HT-29 (cell line): ENCODE measurements around a stretch of chr9.

GRCh38 chr9:121364043-121364583, 5.9 kb downstream of the STOM start:
- RAMPAGE, long total RNA: no peak

- RAMPAGE, long total RNA: no peak
Measured at GRCh38 chr9:121566394-121567355, 67.0 kb upstream of the GGTA1 start.

- RAMPAGE, long total RNA: no peak
Measured at GRCh38 chr9:121568364-121568724, 68.7 kb upstream of the GGTA1 start.

DNA sequence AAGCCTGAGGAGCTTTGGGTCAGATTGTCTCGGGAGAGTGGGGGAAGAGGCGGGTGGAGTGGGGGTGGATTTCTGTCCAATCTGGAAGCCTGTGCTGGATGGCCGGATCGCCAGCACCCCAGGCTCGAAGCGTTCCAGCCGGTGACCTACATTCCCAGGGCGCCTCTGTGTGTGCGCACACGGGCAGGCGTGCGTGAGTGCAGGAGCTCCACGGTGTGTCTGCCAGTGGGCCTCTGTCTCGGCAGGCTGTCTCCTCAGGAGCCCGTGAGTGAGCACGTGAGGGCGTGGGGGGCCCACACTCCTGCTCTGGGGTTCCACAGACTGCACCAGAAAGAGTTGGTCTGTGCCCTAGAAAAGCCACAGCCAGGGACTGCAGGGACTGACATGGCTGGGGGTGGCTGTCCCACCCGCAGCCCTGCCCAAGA, 74.2 kb upstream of the DAB2IP start:
- RAMPAGE, long total RNA: no peak

DNA sequence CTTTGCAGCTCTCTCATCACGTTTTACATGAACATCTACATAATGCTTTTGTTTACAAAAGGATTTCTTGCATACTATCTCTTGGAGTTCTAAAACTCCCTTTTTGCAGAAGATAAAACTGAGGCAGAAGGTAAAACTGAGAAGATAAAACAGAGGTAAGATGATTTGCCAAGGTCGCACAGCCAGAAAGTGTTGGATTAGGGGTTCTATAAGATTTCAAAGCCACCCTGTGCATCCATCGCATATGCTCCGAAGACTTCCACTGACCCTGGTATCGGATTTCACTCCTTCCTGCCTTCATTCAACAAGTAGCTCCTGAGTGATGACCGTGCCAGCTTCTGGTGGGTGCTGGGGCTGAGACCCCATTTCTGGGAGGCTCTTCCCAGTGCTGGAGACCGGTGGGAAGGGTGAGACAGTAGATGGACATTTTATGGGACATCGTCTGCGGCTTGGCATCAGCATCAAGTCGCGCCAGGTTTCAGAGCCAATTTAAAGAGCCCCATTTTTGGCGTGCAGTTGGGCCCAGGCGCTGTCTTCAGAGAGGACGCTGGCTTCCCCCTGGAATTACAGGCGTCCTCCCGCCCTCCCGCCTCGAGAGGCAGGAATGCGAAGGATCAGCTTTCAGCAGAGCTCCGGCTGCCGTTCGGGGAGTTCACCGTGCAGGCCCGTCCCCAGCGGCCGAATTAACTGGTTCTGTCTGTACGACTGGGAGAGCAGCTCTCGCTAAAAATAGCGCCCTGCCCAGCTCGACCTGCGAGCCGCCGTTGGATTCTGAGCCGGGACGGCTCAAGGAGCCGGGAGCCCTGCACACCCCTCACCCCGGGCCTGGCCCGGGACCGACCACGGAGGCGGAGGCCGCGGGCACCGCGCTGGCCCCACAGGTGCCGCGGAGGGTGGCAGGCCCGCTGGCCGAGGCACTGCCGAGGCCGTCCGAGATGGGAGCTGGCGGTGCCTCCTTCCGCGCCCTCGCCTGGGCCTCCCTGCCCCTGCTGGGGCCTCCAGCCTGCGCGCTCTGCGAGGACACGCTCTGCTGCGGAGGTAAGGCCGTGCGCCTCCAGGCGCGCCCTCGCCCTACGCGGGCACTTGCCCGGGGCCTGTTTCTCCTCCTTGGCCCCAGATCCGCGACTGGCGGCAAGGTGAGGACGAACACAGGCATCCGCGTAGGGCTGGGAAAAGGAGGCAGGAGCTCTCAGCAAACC, 53.4 kb upstream of the DAB2IP start:
- RAMPAGE, long total RNA: no peak

GRCh38 chr9:121738148-121738701, 86.8 kb downstream of the DAB2IP start:
- RAMPAGE, long total RNA: no peak

- RAMPAGE, long total RNA: no peak
Measured at GRCh38 chr9:121753762-121754595, 102.5 kb downstream of the DAB2IP start.

GRCh38 chr9:121763465-121763893, 112.0 kb downstream of the DAB2IP start:
- RAMPAGE, long total RNA: no peak

GRCh38 chr9:121765051-121765514, 113.6 kb downstream of the DAB2IP start:
- RAMPAGE, long total RNA: no peak

DNA sequence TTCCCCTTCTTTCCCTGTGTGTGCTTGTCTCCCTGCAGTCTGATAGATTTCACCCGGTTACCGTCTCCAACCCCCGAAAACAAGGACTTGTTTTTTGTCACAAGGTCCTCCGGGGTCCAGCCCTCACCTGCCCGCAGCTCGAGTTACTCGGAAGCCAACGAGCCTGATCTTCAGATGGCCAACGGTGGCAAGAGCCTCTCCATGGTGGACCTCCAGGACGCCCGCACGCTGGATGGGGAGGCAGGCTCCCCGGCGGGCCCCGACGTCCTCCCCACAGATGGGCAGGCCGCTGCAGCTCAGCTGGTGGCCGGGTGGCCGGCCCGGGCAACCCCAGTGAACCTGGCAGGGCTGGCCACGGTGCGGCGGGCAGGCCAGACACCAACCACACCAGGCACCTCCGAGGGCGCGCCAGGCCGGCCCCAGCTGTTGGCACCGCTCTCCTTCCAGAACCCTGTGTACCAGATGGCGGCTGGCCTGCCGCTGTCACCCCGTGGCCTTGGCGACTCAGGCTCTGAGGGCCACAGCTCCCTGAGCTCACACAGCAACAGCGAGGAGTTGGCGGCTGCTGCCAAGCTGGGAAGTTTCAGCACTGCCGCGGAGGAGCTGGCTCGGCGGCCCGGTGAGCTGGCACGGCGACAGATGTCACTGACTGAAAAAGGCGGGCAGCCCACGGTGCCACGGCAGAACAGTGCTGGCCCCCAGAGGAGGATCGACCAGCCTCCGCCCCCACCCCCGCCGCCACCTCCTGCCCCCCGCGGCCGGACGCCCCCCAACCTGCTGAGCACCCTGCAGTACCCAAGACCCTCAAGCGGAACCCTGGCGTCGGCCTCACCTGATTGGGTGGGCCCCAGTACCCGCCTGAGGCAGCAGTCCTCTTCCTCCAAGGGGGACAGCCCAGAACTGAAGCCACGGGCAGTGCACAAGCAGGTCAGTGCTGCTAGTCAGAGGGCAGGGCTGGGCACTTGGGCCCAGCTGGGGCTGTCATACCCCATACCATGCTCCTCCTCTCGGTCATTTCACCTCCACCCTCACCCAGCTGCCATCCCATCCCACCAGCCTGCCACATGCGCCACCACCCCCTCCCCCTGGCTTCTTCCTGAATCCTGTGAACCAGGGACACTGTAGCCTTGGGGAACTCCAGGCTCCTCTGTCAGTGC, 121.5 kb downstream of the DAB2IP start:
- RAMPAGE, long total RNA: no peak

DNA sequence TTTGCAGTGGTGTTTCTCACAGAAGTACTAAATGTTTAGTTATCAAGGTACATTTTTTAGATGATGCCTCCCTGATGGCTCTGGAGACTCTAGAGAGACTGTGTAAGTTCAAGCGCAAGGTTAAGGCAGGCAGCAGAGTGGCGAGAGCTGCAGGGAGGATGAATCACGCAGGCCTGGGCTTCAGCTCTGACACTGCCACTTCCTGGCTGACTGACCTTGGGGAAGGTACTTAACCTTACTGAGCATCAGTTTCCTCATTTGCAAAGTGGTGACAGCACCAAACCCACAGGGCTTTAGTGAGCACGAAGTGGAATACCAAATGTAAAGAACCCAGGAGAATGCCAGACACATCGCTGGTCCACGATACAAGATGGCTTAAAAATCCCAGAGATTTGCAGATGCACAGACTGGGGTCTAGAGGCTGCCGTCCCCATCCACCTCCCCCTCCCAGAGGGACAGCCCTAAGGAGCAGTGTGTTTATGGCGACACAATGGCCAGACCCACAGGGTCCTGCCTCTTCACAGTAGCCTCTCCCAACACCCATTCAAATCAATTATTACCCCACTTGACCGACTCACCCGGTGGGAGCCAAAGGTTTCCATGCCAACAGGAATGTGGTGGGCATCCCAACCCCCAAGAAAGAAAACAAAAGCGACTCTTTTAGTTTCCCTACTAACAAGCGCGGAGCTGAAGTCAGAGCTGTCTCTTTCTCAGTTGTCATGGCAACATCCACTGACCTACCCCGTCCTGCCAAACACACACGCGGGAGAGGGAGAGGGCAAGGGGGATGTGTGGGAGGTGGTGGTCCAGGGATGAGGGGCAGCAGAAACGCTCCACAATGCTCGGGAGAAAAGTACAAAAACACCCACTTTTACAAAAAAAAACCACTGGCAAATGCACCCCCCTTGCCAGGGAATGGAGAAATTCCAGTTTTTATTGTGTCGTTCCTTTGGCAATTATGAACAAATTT, 209.1 kb downstream of the TTLL11 start:
- RAMPAGE, long total RNA: no peak

- RAMPAGE, long total RNA: no peak
Measured at GRCh38 chr9:122001249-122001485, 91.9 kb downstream of the TTLL11 start.

- RAMPAGE, long total RNA: no peak
Measured at GRCh38 chr9:122128288-122128932, 31.2 kb downstream of the NDUFA8 start.

DNA sequence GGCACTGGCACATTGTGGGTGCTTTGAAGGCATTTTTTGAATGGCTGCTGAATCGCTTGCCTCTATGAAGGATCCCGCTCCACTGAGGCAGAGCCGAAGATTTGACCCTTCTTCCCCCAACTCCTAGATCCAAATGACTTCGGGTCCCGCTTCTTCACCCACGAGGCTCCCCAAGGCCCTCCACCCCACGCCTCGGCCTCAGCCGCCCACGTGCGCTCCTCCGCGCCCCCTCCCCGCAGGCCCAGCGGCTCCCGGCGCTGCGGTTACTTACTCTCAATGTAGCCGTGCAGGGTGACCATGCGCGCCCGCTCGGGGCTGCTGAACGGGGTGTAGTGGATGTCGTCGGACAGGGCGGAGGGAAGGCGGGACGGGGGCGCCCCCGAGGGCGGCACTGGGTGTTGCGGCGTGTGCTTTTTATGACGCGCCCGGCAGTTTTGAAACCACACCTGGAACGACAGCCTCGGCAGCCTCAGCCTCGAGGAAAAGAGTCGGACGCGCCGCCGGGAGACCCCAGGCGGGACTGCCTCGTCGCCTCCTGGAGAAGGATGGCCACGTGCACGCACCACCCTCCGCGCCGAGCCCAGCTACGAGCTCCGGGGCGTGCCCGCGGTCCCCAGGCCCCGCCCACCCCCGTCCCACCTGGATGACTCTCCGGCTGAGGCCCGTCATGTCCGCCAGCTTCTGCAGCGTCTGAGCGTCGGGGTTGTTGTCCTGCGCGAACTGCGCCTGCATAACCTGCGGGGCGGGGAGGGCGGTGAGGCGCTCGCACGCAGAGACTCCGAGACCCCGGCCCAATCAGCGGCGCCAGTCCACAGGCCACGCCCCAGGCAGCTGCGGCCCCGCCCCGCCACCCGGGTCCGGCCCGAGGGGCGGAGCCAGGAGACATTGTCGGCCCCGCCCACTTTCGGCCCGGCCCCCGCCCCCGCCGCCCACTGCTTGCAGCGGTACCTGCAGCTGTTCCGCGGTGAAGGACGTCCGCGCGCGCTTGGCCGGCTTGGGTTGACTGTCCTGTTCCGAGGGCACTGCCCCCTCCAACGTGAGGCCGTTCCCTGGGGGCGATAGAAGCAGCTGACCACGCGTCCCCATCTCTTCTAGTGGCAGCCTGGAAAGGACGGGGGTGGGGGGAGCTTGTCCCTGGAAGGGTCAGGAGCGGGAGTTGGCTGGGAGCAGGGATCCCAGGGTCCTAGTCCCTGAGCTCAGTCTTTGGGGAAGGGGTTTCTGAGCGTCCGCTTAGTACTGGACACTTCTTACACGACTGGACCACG, 15.0 kb downstream of the LHX6 start:
- RAMPAGE, long total RNA: no peak

DNA sequence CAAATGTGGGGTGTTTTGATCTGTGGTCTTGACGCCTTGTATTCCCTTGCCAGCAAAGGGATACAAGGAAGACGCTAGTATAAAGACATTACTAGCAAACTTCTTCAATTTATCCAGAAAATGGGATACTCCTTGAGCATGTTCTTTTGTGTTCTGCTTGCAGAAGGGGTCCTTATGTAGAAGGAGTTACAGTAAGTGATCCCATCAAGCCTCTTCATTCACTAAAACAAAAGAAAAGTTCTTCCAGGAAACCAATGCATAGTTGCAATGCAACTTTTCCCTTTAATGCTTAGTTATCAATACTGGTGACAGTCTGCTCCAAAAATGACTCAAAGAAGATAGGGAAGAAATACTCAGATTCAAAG, 17.2 kb upstream of the PDCL start:
- RAMPAGE, long total RNA: no peak

- RAMPAGE, long total RNA: no peak
Measured at GRCh38 chr9:122903396-122903694, 1.8 kb downstream of the RC3H2 start.

DNA sequence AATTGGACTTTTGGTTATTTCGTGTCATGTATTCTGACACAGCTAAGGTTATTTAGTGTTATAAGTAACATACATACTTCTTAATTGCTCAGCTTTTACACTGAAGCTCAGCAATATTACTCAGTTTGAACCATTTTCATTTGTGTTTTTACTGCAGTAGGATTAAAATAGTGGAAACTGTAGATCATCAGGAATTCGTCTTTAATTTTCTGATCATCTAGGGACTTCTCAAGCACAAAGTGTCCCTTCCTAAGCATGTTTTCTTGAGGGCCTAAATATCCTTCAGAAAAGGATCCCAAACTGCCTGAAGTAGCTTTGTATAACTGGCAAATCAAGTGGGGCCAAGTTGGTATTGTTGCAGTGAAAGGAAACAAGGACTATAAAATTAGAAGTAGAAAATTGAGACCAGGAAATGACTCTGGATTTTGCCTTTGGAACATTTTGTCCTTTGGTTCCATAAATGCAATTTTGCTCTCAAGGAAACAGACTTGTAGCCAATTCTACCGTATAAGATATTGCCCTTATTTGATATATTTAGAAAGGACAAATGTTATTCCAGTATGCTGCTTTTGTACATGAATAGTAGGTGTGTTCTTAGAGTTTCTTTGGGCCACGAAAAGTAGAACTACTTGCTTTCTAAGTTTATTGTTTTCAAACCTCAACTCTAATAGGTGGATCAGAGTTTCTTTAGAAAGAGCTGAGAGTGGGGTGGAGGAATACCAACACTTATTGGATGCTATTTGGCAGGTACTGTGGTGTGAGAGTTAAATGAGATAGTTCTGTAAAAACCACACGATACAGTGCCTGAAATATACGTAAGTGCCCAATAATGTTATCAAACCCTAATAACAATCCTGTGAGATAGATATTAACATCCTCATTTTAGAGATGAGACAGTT, 34.4 kb downstream of the RABGAP1 start:
- RAMPAGE, long total RNA: no peak

GRCh38 chr9:123194341-123194911, 74.0 kb downstream of the STRBP start:
- RAMPAGE, long total RNA: no peak

DNA sequence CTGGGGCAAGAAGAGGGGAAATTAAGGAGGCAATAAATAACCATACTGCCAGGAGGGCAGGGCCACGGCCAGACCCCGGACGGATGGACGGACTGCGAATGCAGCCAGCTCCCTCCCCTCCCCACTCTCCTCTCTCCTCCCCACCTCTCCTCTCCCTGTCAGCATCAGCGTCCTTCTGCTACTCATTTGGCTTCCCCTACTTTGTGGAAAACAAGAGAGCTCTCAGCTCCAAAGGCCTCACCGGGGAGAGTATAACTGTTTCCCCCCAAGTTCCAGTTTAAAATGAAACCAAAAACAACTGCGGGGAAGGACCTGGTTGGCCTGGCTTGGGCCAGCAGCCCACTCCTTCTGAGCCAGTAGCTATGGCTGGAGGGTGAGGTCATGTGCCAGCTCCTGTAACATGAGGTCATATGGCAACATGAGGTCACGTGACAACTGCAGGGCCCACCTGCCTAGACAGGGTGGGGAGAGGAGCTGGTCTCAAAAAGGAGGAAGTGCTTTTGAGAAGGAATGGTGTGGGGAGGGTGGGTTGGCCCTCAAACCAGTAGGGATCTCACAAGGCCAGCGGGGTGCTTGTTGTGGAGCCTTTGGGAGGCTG, 29.4 kb upstream of the CRB2 start:
- RAMPAGE, long total RNA: no peak

GRCh38 chr9:123679388-123679860, 250.5 kb downstream of the DENND1A start:
- RAMPAGE, long total RNA: no peak